Right common carotid artery plus branches (tissue), 1 donor: Measurements from ENCODE around the gene ARL15.

DNA sequence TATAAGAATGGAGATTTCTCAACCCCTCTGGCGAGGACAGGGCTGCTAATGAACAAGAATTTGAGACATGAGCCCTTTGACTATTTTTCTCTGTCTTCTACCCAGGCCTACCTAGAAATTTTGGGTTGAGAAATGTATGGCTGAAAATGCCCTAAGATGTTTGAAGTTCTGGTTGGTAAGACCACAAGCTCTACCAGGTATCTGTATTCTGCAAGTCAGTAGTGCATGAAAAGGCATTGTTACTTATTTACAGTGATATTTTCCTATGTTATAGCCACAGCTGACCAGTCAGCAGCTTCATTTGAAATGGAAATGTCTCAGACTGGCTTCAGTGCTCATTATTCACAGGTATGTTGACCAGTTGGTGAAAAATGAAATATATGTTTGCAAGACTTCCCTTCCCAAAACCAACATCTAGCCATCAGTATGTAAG lies 92.0 kb upstream of the ITGA2 start:
- PRO-cap = no peak

- PRO-cap = no peak
These were observed 33.3 kb upstream of the ITGA2 start for GRCh38 chr5:52955736-52956315.

GRCh38 chr5:53006674-53007413 lies 17.7 kb downstream of the ITGA2 start:
- PRO-cap = no peak

DNA sequence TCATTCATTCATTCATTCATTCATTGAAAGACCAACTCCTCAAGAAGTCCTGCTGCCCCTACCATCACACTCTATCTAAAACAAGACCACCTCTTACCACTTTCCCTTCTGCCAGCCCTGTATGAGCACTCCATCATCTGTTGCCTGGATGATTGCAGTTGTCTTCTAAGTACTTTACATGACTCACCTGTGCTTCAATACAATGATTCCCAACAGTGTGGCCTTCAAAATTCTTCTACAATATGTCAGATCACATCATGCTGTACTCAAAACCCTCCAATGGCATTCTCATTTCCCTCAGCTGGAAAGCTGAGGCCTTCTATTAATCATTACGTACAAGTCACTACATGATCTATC lies 46.9 kb downstream of the ITGA2 start:
- PRO-cap = no peak

GRCh38 chr5:53090575-53091345 lies 18.8 kb downstream of the MOCS2 start:
- PRO-cap = no peak

- PRO-cap = no peak
These were observed 2.7 kb downstream of the FST start for GRCh38 chr5:53482777-53483914.

DNA sequence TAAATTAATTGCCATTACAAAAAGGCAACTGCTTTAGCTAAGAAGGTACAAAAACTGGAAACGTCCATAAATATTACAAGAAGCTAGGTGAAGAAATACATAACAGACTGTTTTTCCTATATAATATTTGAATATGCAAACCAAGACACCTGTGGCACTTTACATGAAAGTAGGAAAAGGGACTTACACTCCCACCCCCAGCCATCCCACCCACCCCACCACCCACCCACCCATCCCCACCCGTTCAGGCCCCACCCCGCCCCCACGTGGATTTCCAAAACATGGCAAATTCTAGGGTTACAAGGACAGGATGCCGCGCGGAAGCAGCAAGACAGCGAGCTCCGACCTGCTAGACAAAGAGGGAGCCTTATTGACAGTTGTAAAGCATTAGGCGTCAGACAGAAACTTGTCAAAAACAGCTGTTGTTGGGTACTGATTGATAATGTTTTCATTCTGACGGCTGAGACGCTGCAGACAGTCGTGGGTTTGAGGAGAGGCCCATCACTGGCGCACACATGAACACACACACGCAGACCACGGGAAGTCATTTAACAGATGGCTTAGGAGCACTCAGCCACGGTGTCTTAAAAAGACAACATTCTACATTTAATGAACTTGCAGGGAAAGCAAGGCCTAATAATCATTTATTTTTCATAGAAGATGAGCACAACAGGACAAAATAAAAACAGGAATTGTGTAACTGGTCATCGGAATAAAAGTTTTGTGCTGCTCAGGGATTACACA lies 323.9 kb downstream of the NDUFS4 start:
- PRO-cap = no peak

- PRO-cap = no peak
These were observed 366.3 kb downstream of the NDUFS4 start for GRCh38 chr5:53926600-53927213.

- PRO-cap = no peak
These were observed 307.5 kb downstream of the ARL15 start for GRCh38 chr5:54002688-54003377.

- PRO-cap = no peak
These were observed 263.8 kb downstream of the ARL15 start for GRCh38 chr5:54046419-54047028.

DNA sequence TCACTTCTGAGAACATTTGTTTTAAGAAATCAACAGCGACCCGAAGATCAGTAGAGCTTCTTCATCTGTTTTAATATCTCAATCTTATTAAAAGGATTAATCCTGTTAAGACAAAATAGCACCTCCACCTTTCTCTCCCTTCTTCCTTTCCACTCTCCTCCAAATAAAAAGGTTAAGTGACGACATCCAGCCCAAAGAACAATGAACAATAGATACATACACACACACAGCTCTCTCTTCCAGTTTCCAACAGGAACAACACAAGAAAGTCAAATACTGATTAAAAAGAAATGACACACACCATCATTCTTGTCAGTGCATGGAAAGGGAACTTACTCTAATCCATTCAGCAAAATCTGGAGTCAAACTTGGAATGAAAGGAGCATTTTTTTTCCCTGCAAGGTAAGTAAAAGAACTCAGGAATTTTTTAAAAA lies 2.8 kb downstream of the ARL15 start:
- PRO-cap = no peak

DNA sequence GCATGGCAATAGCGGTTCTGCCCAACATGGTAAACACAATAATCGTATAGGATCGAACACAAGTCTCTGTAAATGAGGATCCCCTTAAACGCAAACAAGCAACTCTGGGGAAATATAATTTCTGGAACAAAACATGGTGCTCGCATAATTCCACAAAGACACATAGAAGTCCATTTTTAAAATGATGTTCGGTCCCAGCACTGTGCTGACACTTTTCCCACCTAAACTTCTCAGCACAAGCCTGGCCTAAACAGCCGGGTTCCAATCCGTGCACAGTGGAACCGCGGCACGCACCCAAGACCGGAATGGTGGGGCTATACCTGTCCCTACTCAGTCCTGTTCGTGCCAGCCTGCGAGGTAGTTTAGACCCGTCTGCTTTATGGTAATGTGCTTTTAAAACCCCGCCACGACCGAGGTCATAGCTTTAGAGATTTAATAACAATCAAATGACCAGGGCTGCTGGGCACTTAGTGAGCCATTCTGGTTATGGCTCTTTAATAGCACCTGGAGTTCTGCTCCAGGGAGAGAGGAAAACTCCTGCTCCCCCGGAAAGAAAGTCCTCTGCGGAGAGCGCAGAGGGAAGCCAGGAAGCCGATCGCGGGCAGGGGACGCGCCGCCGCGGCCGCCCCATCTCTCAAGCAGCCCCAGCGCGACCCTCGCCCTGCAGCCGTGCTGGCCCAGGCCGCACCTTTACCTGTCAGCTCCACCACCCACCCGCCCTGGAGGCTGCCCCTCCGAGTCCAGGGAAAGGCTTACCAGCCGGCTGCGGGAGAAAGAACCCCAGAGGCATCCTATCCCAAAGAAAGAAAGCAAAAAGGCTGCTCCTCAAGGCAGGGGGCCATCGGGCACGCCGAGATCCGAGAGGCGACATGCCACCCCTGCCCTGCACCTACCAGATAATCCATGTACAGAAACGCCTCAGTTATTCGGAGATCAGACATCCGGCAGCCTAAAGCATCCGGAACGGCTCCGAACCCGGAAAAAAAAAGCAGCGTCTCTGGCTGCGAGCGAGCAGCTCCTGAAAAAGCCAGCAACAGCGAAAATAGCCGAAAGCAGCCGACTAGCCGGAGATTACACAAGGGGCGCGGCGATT lies at the start of gene ARL15:
Gene ARL15 (minus strand): TSS at position 1,035 of the 1,093 bp plus-strand sequence.
- PRO-cap = unidirectional peak, plus-strand start at position 557 of the sequence; bidirectional peak, plus-strand start outside the sequence, minus-strand start at position 1,020 of the sequence

GRCh38 chr5:54458041-54458768 lies 2.7 kb downstream of the HSPB3 start:
- PRO-cap = no peak

DNA sequence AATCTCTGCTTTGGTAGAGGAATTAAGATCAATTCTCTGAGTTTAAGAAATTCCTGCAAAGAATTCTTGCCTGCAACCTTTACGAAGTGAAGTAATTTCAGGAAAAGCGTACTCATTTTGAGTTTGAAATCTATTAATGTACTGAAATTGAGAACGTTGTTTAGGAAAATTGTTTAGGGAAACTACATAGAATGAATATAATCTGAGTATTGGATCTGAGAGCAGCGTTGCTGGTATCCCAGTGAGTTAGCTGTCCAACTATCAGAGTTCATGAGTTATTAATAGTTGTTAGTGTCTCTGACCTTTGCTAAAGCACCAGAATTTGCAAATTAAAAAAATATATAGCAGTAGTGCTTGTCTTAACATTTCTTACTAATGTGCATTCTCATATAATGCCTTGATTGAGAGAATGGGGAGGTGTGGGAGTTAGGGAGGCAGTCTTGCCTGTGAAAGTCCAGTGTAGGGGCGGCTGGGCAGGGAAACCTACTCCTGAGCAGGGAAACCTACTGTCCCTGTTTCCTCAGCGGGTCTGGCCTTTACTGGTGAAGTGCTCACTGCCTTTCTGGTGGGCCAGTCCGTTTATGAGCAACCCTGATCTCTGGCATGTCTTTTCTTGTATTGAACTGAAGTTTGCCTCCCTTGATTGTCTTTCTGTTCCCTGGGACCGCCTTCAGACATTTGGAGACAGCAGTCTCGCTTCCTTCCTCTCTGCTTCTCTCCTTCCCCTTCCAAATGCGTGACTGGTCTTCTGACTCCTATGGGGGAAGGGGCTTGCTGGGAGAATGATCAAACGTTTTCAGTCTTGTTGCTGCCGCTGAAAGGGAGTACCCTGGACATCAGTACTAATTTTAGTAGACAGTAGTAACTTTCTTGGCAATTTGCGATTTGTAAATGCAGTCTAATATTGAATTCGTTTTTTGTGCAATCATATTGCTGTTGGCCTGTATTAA lies 2.8 kb downstream of the SNX18 start:
- PRO-cap = bidirectional peak, plus-strand start at position 673 of the sequence, minus-strand start at position 680 of the sequence

DNA sequence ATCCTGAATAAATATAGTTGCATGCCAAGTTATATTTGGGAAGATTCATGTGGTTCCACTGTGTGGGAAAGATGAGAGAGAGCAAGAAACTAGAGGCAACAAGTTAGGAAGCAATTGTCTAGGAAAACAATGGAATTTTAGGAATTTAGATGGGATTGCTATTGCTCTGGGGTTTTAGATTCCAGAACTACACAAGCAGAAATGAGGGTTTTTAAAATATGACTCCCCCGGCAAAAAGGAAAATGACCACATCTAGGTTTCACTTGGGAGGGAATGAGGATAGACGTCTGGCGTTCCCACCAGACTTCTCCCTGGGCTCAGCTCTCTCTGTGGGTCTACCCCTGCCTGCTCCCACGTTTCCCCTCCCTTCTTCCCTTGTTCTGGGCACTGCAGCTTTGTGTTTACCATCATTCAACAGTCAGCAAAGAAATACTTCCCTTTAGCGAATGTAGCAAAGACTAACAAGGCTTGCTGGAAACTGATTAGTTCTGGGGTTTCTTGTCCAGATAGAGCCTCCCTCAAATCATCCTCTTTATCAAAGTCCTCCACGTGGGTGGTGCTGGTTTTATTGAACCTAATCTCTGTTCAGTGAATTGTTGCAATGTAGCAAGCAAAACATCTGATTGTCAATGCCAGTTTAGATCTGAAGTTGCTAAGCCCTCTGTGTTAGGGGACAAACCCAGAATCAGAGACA lies 63.8 kb downstream of the SNX18 start:
- PRO-cap = no peak

DNA sequence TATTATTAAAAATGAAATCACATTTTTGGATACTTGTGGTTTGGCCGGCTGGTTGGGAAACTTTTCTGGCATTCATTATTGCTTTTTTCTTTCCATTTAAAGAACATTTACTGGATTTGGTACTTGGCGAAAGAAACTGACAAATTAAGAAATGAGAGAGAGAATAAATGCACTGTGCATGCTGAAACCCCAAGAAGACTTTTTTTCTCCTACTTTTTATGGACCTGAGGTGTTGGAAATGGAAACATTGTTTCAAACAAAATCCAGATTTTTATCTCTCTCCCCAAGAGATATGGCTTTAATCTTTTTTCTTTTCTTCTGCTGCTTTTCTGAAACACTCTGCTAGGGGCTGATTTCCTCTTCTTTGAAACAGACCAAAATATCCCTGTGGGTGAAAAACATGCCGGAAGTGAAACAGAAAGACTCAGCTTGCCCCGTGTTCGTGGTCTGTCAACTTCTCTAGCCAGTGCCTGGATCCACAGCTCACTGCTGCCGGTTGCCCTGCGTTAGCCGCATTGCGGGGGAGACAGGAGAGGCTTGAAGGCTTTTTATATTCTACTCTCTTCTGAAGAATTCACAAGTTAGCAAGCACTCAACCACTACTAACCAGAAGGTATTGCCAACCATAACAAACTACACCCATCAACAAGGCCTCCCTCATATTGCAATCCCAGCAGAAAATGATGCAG lies 128.6 kb downstream of the SNX18 start:
- PRO-cap = no peak

DNA sequence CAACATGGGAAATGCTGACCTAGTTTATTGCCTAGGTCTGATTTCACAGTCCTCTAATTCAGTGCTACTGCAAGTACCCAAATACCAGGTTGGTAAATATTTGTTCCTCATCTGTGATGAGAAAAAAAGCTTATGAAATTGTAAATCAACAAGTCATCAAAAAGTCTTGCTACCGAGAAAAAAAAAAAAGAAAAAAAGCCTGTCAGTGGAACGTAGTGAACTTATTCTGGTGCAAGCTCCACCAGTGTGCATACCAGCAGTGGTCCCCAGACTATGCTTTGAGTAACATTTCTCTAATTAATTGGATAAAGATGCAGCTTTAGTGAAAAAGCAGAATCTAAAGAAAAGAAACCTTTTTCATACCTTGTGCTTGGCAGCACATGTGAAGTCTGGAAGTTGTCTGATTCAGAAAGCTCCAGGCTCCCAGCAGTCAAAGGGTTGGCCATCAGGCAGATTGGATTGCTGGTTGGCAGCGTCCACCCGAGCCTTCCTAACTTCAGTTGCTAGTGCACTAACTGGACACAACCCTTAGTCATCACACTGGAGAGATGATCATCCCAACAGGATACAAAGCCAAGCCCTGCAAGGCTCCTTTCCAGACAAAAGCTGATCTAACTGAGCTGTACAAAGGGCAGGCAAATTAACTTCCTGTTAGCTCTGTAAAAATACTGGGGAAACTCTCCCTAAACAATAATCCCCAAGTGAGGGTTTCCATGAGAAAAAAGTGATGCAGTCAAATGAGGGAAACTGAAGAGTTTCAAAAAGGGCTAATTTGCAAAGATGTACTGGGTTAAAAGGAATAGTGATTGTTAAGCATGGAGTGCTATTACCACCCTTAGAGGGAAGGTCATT lies 185.5 kb downstream of the SNX18 start:
- PRO-cap = no peak

GRCh38 chr5:54703656-54704312 lies 186.2 kb downstream of the SNX18 start:
- PRO-cap = no peak

DNA sequence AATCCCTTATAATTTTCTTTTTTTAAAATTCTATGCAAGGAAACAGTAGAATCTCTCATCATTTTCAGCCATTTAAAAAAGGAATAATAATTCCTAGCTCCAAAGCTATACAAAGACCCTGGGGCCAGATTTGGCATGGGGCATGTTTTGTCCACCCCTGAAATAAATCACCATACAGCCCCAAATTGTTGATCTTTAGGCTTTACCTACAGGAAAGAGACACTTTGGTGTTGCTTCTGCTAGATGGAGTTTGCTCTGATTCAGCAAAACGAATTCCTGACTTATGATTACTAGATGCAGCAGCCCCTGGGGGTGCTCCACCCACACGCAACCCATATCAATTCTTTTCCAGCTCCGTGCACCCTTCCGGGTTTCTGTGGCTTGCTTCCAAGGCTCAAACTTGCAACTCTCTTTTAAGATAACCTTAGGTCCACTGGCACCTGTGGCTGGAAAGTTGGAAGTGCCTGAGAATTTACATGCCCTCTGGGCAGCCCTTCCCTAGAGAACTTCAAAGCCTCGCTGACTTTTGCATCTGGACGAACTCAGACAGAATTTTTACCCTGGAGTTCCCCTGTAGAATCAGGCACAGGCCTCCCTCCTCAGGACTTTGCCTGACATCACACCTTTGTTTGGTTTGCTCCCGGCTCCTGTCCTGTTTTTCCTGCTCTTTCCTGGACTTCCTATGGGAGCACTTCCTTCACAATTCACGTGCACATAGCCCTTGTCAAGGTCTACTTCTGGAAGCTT lies 224.8 kb downstream of the SNX18 start:
- PRO-cap = no peak

DNA sequence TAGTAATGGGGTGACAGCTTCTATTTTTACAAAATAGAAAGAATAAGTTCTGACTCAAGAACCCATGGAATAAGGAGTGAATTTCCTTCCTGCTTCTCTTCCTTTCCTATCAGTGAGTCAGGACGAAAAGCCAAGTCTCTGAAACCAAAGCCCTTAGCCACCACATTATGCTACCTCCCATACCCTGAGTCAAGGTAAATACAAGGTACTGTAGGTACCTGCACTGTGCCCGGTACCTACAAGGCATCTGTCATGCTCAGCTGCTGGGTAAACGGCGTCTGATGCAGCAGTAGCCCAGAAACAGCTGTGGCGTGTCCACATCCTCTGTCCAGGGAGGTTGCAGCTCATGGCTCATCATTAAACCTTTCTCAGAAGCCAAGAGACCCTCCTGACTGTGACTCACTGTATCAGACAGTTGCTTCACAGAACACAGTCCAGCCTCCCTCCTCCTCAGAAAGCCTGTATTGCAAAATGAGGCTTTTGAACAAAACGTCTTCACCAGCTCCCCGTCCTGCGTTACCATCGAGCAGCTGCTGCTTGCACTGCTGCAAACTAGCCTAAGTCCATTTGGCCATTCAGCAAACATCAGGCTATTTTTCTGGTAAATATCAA lies 84.1 kb downstream of the ESM1 start:
- PRO-cap = bidirectional peak, plus-strand start at position 516 of the sequence, minus-strand start at position 308 of the sequence